Uterus (tissue), 7 donors: ENCODE measurements around a stretch of chr12.

- PRO-cap, 4 experiments, result no peak in any of the 4 experiments
- RAMPAGE, long total RNA, 2 experiments, result no peak in any of the 2 experiments
- RRBS, result no CpG with 5 or more reads among the region's 13 CpGs
These were observed 31.8 kb downstream of the SLC15A4 start for GRCh38 chr12:128791787-128792431.

DNA sequence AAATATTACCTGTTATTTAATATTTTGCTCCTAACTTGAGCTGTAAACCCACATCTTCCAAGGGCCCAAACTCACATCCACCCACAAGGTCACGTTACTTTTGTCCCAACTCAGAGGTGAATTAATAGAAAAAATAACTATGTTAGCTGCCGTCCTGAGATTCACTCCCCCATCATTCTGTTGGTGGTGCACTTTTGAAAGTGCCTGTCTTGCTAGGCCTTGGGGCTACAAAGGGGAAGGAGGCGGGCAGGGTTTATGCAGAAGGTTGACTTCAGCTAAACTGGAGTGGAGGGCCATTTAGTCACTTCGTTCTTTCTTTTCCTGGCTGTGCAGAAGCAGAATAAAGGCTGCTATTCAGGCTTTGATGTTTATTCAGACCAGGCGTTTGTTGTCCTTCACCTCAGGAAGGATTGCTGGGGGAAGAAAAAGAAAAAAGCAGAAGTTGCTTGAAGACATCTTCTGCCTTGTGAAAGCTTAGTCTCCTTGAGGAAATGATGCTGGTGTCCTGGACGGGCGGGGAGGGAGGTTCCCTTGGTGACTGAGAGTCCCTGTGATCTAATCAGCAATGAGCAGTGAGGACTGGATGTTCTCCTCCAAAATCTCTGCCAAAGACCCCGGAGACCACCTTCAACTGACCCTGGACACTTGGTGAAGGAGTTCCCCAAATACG is 3.9 kb downstream of the GLT1D1 start:
- PRO-cap, 4 experiments, result no peak in any of the 4 experiments
- RAMPAGE, long total RNA, 2 experiments, result no peak in any of the 2 experiments
- RRBS, result no CpG with 5 or more reads among the region's 9 CpGs

- PRO-cap, 4 experiments, result peak in 1 of 4 experiments; most common plus-strand start chr12:128865121 (in 1)
- RAMPAGE, long total RNA, 2 experiments, result no peak in any of the 2 experiments
- RRBS, result no CpG with 5 or more reads among the region's 5 CpGs
These were observed 11.5 kb downstream of the GLT1D1 start for GRCh38 chr12:128864718-128865317.

DNA sequence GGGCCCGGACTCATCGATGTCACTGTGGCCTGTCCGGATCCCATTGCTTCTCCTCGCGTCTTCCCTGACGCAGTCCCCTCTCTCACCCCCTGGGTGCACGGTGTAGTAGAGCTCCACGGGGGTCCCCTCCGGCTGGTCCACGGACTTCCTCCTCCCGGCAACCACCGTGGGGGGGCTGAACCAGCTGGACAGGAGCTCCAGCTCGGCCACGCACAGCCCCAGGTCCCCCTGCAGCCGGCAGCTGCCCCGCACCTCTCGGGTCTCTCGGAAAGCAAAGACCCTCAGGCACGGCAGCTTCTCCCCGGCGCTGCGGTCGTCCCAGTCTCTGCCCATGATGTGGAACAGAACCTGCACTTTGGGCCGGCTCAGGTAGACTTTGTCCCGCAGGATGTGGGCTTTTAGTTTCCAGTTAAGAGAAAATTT is 203.8 kb downstream of the TMEM132D start:
- PRO-cap, 4 experiments, result no peak in any of the 4 experiments
- RAMPAGE, long total RNA, 2 experiments, result no peak in any of the 2 experiments
- RRBS, result 95% methylated on average over 6 of the region's 25 CpGs

DNA sequence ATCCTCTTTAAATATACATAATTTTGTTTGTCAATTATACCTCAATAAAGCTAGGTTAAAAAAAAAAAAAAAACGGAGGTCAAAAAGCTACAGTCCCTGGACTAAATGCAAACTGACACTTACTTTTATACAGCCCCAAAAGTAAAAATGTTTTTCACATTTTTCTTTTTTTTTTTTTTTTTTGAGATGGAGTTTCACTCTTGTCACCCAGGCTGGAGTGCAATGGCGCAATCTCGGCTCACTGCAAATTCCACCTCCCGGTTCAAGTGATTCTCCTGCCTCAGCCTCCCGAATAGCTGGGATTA is 29.3 kb downstream of the TMEM132D start:
- PRO-cap, 4 experiments, result no peak in any of the 4 experiments
- RAMPAGE, long total RNA, 2 experiments, result no peak in any of the 2 experiments
- RRBS, result no CpG with 5 or more reads among the region's 5 CpGs

GRCh38 chr12:130071204-130071601 is 91.1 kb upstream of the FZD10 start:
- PRO-cap, 4 experiments, result no peak in any of the 4 experiments
- RAMPAGE, long total RNA, 2 experiments, result no peak in any of the 2 experiments
- RRBS, result no CpG with 5 or more reads among the region's 4 CpGs

DNA sequence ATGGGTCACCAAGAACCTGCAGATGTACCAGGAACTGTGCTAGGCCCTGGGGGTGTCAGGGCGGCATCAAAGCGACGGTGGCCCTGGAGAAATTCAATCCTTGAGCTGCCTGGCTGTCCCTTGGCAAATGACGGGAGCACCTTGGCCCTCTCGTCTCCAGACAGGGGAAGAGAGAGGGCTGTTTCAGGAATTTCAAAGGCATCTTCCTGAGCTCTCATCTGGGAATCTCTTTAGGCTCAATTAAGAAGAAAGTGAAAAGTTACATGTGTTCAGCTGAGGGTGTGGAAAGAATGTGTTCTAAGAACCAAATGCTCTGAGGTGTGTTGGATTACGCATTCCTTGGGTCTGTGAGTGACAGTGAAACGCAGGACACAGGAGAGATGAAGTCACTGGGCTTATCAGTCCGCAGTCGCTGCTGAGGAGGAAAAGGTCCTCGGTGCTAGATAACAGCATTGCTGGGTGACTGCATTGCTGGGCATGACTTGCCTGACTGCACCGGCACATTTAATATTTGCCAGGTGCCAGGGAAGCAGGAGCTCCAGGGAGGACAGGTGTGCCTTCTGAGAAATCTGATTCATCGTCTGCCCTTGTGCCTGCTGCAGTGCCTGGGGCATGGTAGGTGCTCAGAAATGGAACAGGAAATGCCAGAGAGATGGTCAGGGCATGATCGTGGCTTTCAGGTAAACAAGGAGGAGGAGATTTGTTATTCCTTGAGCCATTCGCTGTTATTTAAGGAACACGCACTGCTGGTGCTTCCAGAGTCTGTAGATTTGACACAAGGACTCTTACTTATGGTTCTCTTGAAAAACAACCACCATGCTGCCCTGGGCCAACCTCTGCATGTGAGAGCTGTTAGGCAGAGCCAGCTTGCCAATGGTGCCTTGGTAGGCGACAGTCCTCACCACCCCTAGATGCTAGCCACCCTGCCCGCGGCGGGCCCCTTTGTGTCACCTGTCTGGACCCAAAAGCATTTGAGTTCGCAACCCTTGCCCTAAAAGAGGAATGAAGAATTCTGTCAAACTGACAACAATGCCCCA is 64.4 kb upstream of the FZD10 start:
- PRO-cap, 4 experiments, result peak in 1 of 4 experiments; most common plus-strand start position 758 of the sequence (in 1); most common minus-strand start position 583 of the sequence (in 1)
- RAMPAGE, long total RNA, 2 experiments, result no peak in any of the 2 experiments
- RRBS, result no CpG with 5 or more reads among the region's 20 CpGs

GRCh38 chr12:130125713-130126497 is 36.4 kb upstream of the FZD10 start:
- PRO-cap, 4 experiments, result no peak in any of the 4 experiments
- RAMPAGE, long total RNA, 2 experiments, result no peak in any of the 2 experiments
- RRBS, result no CpG with 5 or more reads among the region's 23 CpGs

GRCh38 chr12:130714626-130715204 is 1.4 kb downstream of the RIMBP2 start:
- PRO-cap, 4 experiments, result peak in 2 of 4 experiments; most common plus-strand start chr12:130714959 (in 2); most common minus-strand start chr12:130714880 (in 1)
- RAMPAGE, long total RNA, 2 experiments, result no peak in any of the 2 experiments
- RRBS, result 3% methylated on average over 7 of the region's 20 CpGs

GRCh38 chr12:130787974-130788488 is 51.0 kb downstream of the STX2 start:
- PRO-cap, 4 experiments, result no peak in any of the 4 experiments
- RAMPAGE, long total RNA, 2 experiments, result no peak in any of the 2 experiments
- RRBS, result no CpG with 5 or more reads among the region's 13 CpGs

DNA sequence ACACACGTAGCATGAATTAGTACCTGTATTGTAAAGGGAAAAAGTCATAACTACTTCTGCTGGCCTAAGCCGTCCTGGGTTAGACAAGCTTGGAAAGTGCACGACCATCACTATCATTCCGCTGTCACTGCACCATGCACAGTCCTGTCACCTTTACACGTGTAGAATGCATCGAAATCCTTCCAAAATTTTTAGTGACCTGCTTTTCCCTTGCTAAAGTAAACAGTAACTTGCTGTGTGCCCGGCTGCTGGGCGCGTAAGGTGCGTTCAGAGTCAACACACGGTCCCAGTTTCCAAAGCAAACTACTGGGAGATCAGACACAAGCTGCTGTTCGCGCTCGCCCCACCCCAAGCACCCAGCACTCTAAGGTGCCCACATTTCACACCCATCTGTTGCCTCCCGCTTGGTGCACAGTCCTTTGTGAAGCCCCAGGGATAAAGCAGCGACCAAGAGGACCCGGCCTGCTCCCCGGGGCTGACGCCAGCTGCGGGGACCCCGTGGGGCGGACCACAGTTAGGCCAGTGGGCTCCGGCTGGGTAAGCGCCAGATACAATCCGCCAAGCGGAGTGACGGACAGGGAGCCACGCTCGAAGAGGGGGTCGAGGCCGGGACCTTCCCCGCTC is 776 bp downstream of the STX2 start:
- PRO-cap, 4 experiments, result peak in 4 of 4 experiments; most common plus-strand start position 296 of the sequence (in 4)
- RAMPAGE, long total RNA, 2 experiments, result no peak in any of the 2 experiments
- RRBS, result 2% methylated on average over 14 of the region's 32 CpGs

DNA sequence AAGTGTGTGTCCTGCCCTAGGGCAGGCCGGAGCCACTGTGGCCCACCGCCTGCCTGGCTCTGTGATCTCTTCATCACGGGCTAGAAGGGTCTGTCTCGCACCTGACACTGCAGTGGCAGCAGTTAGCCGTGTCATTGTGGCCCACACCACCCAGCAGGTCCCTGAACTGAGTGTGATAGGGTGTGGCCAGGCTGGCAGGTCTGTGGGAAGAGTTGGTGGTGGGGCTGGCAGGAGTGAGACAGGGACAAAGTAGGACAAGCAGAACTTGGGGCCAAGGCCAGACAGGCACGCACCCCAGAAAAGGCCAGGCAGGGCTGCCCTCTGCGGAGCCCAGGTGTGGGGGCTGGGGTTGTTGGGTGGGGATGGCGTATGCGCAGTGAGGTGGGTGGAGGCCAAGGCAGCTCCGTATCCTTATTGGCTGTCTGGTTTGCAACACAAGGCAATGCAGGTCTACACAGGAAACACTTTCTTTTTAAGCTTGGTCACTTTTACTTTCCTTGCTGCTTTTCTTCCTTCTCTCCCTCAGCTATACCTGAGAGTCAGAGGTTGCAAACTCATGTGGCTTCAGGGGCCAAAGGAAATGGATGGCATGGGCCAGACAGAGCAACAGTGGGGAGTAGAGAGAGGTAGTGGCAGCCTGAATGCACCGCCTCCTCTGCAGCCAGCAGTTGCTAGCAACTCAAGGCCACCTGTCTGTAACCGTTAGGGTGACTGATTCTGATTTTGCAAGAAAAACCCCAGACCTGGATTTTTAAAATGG is 41.4 kb downstream of the ADGRD1 start:
- PRO-cap, 4 experiments, result no peak in any of the 4 experiments
- RAMPAGE, long total RNA, 2 experiments, result no peak in any of the 2 experiments
- RRBS, result no CpG with 5 or more reads among the region's 12 CpGs

- PRO-cap, 4 experiments, result peak in 2 of 4 experiments; most common plus-strand start chr12:131035564 (in 1); most common minus-strand start chr12:131035485 (in 2)
- RAMPAGE, long total RNA, 2 experiments, result no peak in any of the 2 experiments
- RRBS, result 85% methylated on average over 4 of the region's 24 CpGs
These were observed 81.4 kb downstream of the ADGRD1 start for GRCh38 chr12:131035001-131035663.

DNA sequence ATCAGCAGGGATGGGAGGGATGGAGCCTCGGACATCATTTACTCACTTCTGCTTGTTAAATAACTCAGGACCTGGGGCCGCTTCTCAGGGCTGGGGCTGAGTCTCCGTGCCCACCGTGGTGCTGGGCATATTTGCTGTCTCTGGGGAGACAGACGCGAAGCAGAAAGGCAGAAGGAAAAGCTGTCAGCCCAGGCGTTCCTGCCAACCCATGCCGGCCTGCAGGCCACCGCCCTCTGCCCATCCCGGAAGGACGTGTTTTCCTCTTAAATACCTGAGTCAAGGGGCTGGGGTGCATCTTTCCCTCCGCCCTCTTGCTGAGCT is 65.4 kb upstream of the SFSWAP start:
- PRO-cap, 4 experiments, result peak in 2 of 4 experiments; most common plus-strand start position 147 of the sequence (in 2)
- RAMPAGE, long total RNA, 2 experiments, result no peak in any of the 2 experiments
- RRBS, result no CpG with 5 or more reads among the region's 12 CpGs

- PRO-cap, 4 experiments, result no peak in any of the 4 experiments
- RAMPAGE, long total RNA, 2 experiments, result start-site peak on the plus strand in 1 of 2 experiments, at chr12:131764529-131764557 at its widest, 22 reads per replicate
- RRBS, result no CpG with 5 or more reads among the region's 8 CpGs
These were observed 53.4 kb downstream of the SFSWAP start for GRCh38 chr12:131764227-131764714.

DNA sequence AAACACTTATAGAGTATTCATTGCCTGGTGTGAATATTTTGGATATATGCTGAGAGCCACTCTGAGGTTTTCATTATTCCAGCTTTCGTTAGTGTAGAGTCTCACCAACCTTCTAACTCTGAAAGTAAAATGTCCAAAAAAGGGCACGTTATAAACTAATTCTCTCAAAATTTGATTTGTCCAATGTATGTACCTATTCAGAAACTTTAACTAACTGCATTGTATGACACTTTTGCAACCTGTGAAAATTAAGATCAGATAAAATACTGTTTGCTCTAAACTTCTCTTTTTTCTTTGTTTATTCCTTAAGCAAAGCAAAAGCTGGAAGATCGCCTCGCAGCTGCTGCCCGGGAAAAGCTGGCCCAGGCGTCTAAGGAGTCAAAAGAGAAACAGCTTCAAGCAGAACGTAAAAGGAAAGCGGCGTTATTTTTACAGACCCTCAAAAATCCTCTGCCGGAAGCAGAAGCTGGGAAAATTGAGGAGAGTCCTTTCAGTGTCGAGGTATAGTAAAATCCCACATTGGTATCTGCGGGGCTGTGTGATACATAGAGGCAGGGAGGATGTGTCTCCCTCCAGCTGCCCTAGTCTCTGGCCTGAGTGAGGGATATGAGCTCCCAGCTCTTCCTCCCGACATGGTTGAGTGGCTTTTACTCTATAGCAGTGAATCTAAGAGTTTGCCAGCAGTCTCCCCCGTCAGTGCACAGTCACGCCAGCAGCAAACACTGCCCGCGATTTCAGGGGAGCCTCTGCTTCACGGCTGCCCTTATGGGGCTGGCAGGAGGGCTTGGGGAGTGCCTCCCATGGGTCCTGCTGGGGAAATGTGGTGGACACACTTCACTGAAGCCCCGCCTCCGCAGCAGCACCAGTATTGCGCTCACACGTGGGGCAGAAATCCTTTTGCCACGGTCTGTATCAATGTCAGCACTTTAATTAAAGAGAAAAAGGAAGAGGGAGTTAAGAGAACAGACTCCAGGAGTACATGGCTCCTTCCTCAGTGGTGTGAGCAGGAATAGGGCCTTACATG is 55.2 kb downstream of the SFSWAP start:
- PRO-cap, 4 experiments, result no peak in any of the 4 experiments
- RAMPAGE, long total RNA, 2 experiments, result no peak in any of the 2 experiments
- RRBS, result 85% methylated on average over 4 of the region's 23 CpGs

- PRO-cap, 4 experiments, result no peak in any of the 4 experiments
- RAMPAGE, long total RNA, 2 experiments, result no peak in any of the 2 experiments
- RRBS, result no CpG with 5 or more reads among the region's 16 CpGs
These were observed 51.8 kb upstream of the MMP17 start for GRCh38 chr12:131776246-131776946.

GRCh38 chr12:131829185-131829702 is 1.1 kb downstream of the MMP17 start:
- PRO-cap, 4 experiments, result peak in 1 of 4 experiments; most common plus-strand start chr12:131829591 (in 1); most common minus-strand start chr12:131829415 (in 1)
- RAMPAGE, long total RNA, 2 experiments, result no peak in any of the 2 experiments
- RRBS, result 3% methylated on average over 7 of the region's 29 CpGs

GRCh38 chr12:131832326-131832957 is 4.2 kb downstream of the MMP17 start:
- PRO-cap, 4 experiments, result peak in 4 of 4 experiments; most common plus-strand start chr12:131832499 (in 1); most common minus-strand start chr12:131832454 (in 3)
- RAMPAGE, long total RNA, 2 experiments, result no peak in any of the 2 experiments
- RRBS, result no CpG with 5 or more reads among the region's 27 CpGs

DNA sequence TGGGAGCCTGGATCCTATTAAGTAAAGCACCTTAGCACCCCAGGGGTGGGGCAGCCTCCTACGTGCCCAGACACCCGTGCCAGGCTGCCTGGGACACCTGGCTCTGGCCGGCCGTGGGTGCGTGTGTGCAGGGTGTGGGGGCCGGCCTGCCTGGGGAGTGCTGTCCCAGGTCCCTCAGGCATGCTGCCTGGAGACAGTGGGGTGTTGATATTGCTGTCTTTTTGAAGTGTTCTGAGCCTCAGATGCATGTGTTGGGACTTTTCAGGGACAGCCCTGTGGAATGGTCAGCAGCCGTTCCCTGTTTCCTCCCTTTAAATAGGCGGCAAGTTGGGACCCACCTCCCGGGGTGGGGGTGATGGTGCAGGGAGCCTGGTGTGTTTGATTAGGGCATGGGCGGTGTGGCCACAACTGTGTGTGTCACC is 7.9 kb downstream of the ULK1 start:
- PRO-cap, 4 experiments, result no peak in any of the 4 experiments
- RAMPAGE, long total RNA, 2 experiments, result no peak in any of the 2 experiments
- RRBS, result 45% methylated on average over 1 of the region's 10 CpGs